Pulmonary artery (tissue), 1 donor: ENCODE measurements around a stretch of chr21.

- PRO-cap, result no peak
Observed at GRCh38 chr21:32298055-32298464, 595 bp upstream of the MRAP start.

DNA sequence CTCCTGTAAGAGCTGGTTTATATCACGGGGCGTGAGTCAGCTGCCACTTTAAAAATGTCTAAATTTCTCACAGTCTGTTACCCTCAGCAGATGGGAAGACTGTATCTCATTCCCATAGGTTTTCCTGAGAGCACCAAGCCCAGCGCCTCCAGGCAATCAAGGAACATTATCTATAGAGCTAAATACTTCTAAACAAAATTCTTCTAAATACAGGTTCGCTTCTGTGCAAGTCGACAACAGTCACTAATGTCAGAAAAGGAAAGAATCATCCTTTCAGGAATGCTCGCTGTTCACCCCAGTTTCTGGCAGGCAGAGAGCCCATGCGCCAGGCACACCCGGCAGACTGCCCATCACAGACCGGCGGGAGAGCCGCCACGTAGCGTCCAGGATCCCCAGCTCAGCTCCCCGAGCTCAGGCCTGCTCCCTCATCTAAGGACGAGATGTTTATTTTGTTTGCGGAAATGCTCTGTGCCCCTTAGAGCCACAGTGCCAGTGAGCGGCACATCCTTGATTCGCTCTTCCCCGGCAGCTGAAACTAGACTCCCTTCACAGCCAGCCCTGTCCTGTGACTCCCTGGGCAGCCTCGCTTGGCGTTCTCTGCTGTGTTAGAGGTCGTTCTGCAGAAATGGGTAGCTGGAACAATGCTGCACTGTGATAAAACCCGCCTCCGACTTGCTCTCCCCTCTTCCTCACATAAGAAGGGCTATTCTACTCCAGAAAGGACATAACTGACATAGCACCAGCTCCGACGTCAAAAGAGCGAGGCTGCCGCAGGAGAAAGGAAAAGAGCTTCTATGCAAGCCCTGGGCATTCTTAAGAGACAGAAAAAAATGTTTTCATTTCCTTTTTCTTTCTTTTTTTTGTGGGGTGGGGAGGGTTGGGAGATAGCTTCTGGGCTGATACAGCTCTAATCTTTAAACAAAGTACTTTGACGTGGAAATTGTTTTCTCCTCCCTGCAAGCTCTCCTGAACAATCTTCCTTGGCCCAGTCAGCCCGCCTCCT lies 37.0 kb downstream of the MRAP start:
- PRO-cap, result no peak

DNA sequence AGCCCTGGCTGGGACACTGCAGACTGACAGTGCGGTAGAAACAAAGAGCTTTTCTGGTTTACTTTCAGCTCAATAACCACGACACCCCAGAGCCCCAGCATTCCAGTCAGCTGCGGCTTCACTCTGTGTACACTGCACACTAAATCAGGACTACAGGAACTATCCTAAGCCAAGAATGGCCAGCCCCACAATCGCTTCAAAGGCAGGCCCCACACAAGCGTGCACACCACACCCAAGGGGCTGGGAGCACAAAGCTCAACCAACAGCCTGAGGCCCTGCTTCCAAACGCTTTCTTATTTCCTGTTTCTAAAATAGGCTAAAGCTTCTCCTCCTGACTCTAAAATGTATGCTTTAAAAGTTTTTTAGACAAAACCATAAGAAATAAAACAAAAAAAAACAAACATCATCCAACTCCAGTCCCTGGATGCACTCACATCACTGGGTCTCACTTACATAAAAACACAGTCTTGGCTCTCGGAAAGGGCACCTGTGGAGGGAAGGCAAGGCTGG lies 28.4 kb downstream of the URB1 start:
- PRO-cap, result no peak

GRCh38 chr21:32412104-32412542 lies 383 bp upstream of the EVA1C start:
- PRO-cap, result bidirectional peak, plus-strand start at chr21:32412340, minus-strand start at chr21:32412344

GRCh38 chr21:32413620-32414189 lies 1.2 kb downstream of the EVA1C start:
- PRO-cap, result no peak

DNA sequence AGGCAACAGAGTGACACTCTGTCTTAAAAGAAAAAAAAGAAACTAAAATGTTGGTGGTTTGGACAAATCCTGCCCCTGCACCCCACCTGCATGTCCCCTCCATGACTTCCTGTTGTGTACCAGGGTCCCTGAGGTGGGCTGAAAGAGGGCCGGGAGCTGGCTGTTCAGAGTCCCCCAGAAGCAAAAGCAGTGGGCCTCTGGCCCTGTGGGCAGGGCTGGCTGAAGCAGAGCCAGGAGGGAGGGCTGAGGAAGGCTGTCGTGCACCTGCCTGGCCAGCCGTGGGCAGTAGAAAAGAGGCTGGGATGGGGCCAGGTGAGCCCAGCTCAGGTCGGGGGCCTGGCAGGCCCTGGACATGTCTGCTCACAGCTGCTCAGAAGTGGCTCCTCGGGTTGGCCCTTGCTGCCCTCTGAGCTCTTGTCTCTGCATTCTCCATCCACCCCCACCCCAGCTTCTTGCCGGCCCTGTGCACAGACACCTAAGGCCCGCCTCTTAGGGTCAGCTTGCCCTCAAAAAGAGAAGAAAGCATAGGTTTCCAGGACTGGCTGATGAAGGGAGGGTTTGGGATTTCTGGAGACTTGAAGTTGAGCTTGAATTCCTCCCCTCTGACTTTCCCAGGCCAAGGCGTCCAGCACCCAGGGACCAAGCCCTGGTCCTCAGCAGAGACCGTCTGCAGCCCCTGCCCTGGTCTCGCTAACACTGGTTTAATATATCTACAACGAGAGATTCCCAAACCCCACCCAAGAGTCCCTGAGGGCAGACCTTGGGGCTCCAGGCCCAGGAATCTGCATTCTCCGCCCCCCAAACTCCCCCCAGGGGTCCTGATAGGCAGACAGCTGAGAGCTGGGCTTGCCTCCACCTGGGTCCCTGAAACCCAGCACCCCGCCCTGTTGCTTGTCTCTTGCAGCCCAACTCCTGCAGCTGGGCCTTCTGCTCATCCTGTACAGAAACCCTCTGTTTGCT lies 59.9 kb downstream of the TCP10L start:
- PRO-cap, result no peak

- PRO-cap, result no peak
Observed at GRCh38 chr21:32603194-32603635, 9.0 kb downstream of the CFAP298 start.

DNA sequence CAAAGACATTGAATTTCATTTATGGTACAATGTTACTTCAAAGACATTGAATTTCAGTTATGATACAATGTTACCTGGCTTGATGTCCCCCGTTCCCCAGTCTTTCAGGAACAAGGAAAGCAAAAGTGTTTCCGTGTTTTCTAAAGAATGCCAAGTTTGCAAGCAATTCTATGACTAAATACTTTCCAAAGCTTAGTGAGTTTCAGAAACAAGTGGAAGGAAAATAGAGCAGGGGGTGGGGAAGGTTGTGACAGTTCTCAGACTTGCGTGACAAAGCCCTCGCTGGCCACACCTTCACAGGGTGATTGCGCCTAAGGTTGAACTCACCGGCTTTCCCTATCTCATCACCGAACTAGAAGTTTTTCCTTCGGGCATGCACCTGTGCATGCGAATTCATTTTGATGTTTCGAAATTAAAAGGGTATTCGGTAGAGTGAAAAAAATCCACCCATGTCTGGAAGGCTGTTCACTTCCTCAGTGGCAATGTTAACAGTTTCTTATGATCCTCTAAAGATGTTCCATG lies 930 bp upstream of the PAXBP1 start:
- PRO-cap, result no peak

- PRO-cap, result no peak
Observed at GRCh38 chr21:33051934-33052448, 17.9 kb upstream of the OLIG1 start.

GRCh38 chr21:33232175-33233249 lies 2.8 kb downstream of the IFNAR2 start:
- PRO-cap, result no peak

DNA sequence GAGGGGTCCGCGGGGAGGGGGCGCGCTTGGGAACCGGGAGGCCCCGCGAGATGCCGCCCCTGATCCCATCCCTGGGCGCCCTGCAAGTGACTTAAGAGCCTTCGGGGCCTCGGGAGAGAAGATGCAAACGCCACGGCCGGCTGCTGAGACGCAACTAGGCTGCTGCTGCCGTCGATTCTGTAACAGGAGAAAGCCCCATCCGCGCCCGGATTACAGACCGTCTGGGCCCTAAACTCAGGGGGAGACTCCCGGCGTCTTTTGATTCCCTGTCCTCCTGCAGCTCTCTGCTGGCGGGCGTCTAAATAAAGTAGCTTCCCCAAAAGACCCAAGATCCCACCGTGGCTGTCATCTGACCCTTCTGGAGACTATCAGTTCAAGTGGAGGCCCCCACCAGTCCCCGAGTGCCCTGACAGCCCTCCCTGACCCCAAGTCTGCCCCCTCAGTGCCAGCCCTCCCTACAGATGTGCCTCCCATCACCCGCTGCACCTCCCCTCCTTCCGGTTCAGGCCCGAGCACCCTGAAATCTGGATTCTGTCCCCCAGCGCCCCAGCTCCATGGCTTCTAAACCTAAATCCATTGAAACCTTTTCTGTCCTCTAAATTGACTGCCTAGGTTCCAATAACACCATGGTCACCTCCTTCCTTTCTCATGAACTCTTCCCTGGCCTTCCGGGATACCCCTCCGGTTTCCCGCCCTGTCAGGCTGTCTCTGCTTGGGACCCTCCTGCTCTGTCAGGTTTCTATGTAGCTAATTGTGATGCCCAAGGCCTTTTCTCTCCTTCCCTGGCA lies 544 bp downstream of the IL10RB start:
- PRO-cap, result no peak

GRCh38 chr21:33295947-33297295 lies 28.3 kb upstream of the IFNAR1 start:
- PRO-cap, result no peak

- PRO-cap, result no peak
Observed at GRCh38 chr21:33410918-33411814, 8.0 kb downstream of the IFNGR2 start.

DNA sequence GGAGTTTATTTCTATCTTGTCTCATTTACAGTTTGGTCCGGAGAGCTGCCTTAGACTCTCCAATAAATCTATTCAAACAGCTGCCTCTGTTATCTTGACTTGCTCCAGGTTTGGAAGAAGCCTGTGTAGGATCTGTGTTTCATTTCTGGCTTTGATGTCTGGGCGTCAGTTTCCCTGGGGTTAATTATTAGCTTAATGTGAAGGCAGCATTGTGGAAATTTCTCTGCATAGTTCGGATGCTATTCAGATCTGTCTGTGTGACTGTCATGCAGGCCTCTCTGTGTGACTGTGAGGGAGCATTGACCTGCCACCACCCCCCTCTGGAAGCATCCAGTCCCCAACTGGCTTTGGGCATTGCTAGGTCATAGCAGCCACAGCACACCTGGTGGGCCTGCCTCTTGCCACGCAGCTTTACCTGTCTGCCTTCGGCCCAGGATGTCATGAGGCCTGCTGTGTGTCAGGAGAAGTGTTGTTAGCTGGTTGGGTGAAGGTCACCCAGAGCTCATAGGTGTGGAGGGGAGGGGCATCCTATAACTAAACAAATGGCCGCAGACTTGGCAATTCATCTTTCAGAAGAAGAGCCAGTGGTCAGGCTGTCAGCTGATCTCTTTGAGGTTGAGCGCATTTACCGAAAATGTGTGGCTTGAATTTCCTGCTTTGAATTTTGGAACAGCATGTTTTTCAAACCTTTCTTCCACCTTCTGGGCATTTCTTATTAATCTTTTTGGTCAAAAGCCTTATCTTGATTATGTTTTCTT lies 9.8 kb downstream of the IFNGR2 start:
- PRO-cap, result no peak

DNA sequence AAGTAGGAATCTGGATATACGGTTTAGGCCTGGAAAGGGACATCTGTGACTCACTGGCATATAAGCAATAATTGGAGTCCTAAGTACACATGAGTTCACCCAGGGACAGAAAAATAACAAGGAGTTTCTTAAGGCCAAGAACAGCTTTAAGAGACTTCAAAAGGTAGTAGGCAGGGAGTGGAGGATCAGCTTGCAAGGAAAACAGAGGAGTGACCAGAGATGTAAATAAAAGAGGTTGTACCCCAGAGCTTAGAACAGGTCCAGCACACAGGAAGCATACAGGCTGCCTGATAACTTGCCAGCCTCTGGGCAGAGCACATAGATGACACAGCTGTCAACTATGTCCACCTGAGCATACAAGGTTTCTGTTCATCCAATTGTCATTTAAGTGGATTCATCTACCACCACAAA lies 28.1 kb downstream of the TMEM50B start:
- PRO-cap, result no peak

DNA sequence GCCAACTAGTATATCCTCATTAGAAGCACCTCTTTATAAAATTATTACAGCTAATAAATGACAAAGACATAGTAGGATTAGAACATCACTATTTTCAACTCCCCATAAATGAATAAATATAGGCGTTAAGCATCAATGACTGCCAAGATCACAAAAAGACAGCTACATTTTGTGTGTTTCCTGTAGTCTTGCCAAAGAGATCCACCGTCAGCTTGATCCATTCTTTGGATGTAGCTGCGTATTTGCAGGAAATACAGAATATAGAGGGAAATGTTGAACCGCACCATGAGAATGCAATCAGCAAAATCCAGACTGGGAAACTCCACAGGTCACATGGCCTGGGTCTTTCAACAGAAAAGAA lies 102.6 kb downstream of the ITSN1 start:
- PRO-cap, result no peak

GRCh38 chr21:33761625-33762122 lies 119.4 kb downstream of the ITSN1 start:
- PRO-cap, result no peak

- PRO-cap, result no peak
Observed at GRCh38 chr21:33765629-33766549, 123.6 kb downstream of the ITSN1 start.

- PRO-cap, result no peak
Observed at GRCh38 chr21:33801518-33802135, 114.0 kb downstream of the ATP5PO start.

- PRO-cap, result no peak
Observed at GRCh38 chr21:33814928-33815379, 100.7 kb downstream of the ATP5PO start.